WTC11 (cell line): ENCODE results near the genes METRN, CIAO3, TPSD1 and BAIAP3.

- PRO-cap = bidirectional peak, plus-strand start at chr16:715118, minus-strand start at chr16:714947
Observed at GRCh38 chr16:714465-715292, at the start of gene METRN. Gene METRN (plus strand): TSS chr16:715118.

GRCh38 chr16:720291-720753, 624 bp upstream of the ANTKMT start:
- PRO-cap = unidirectional peak, plus-strand start at chr16:720669

GRCh38 chr16:728111-728644, 1.3 kb downstream of the HAGHL start:
- PRO-cap = bidirectional peak, plus-strand start at chr16:728564, minus-strand start at chr16:728369

DNA sequence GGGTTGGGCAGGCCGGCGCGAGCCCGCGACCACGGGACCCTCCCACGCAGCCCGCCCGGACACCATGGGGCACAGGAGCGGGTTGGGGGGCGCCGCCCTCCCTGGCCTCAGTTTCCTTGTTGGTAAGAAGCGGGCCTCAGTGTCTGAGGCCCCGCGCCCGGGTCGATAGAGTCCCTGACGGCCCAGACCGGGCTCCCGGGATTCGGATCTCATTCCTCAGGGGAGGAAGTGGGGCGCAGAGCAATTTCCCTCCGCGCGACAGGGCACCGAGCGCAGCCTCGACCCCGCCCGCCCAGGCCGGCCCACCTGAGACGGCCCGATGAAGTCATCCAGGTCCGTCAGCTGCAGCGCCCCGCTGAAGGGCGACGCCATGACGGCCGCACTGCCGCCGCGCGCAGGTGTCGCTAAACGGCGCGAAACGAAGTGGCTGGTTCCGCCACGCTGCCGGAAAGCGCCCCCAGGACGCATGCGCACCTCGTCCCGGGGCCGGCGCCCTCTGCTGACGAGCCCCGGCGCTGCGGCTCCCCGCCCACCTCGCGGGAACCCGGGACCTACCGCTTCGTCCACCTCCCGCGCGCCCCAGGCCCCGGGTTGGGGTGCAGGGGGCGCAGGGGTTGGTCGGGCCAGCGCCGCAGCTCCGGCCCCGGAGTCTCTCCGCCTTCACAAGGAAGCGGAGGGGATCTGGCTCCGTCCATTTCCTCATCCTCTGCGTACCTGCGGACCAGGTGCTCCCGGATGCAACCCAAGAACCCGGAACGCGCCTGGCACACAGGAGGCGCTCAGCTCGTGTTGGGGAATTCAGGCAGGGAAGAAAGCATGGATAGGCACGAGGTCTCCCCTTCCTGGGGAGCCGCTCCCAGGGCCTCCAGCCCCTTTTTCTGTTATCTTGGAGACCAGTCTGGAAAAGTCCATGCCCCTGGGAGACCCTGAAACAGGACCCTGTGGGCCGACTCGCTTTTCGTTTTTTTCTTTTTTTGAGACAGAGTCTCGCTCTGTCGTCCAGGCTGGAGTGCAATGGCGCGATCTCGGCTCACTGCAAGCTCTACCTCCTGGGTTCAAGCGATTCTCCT, at the start of gene CIAO3:
Gene CIAO3, minus strand, starts transcription at position 384 of the 1,070 bp plus-strand sequence.
- PRO-cap = bidirectional peak, plus-strand start at position 582 of the sequence, minus-strand start at position 321 of the sequence; bidirectional peak, plus-strand start at position 796 of the sequence, minus-strand start at position 791 of the sequence

DNA sequence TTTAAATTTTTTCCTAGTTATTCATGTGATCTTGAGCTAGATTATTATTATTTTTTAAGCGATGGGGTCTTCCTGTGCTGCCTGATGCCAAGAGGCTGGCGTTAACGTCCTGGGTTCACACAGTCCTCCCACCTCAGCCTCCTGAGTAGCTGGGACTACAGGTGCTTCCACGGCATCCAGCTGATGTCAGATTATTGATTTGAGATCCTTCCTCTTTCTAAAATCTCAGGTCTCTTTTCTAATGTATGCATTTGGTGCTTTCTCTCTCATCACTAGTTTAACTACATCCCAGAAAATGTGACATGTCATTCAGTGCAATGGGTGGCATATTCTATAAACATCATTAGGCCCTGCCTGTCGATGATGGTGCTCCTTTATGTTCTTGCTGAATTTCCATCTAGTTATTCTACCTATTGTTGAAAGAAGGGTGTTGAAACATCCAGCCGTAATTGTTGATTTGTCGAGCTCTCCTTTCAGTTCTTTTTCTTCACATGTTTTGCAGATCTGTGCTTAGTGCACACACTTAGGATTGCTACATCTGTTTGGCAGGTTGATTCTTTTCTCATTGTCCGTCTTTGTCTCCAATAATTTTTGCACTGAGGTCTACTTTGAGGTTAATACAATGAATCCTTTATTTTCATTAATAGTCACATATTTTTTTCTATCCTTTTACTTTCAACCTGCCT, 63.2 kb upstream of the GNG13 start:
- PRO-cap = no peak

- PRO-cap = no peak
Observed at GRCh38 chr16:874330-874759, 73.8 kb upstream of the GNG13 start.

GRCh38 chr16:1014532-1015305, 33.1 kb downstream of the SOX8 start:
- PRO-cap = no peak

DNA sequence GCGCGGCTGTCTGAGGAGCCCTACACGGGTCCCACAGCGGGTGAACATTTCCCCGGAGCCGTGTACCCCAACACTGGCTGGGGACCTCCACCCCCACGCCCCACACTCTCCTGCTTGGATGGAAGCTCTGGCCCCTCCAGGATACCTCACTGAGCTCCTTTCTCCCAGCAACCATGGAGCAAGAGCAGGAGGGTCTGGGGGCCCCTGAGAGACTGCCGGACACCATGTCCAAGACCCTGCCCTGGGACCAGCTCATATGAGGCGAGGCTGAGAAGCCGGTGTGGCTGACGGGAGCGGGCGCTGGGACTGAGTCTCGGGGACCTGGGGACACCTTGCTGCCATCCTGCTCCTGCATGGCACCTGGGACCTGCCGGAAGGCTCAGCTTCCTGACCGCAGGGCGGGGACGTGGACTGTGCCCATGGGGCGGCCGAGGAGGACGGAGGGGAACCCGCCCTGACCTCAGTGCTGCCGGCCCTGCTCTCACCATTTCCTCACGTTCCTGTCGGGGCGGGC, 44.2 kb upstream of the SSTR5 start:
- PRO-cap = no peak

DNA sequence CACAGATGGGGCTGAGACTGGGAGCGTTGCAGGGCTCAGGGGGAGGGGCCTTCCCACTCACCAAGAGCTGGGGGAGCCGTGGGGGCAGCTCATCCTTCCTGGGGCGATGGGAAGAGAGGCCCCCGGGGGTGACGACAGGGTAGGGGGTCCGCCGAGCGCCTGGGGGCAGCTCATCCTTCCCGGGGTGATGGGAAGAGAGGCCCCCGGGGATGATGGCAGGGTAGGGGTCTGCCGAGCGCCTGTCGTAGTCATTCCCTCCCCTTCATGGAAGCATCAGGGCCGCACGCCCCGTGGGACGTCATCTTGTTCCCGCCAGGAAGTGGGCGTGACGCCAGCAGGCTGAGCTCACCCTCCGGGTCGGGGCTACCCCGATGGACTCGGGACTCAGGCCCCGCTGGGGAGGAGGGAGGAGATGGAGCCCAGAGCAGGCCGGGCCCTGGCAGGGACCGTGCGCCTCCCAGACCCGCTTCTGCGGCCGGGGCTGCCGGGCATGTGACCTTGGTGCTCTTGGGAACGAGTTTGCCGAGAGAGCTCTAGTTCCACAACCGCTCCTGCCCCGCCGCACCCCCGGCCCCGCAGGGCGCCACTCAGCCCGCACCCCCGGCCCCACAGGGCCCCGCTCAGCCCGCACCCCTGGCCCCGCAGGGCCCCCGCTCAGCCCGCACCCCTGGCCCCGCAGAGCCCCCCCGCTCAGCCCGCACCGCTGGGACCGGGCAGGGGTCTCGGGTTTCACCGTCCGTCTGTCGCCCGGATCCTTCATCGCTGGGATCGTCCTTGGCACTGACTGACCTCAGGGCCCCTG, 5.5 kb downstream of the CACNA1H start:
- PRO-cap = no peak

GRCh38 chr16:1184412-1185064, 31.6 kb downstream of the CACNA1H start:
- PRO-cap = no peak

DNA sequence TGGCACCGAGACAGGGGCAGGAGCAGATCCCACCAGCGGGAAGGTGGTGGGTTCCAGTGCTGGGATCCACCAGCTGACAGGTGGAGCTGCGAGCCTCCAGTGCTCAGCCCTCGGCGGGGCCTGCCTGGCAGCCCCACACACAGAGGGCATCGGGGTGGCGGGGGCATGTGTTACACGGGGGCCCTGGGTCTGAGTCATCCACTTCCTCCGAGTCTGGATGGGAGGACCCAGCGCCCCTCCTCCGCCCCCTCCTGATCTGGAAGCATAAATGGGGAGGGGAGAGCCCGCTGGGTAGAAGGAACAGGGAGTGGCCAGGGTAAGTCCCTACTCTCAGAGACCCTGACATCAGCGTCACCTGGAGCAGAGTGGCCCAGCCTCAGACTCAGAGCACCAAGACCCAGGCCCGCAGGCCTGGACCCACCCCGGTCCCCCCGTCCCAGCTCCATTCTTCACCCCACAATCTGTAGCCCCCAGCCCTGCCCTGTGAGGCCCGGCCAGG, at the start of gene TPSD1:
Gene TPSD1, plus strand, starts transcription at position 294 of the 499 bp plus-strand sequence.
- PRO-cap = no peak

GRCh38 chr16:1289132-1289747, 20.2 kb upstream of the UBE2I start:
- PRO-cap = no peak

DNA sequence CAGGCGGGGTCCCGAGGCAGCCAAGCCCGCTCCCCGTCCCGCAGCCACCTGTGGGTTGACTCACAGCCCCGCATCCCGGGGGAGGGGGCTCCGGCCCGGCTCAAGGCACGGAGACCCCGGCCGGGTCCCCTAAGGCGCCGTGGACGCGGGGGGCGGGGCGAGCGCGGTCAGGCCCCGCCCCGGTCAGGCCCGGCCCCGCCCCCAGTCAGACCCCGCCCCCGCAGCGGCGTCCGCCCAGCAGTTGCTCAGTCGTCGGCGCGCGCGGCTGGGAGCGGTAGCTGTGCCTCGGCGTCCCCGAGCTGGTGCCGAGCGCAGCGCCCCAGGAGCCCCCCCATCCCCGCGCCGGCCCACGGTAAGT, at the start of gene BAIAP3:
Gene BAIAP3, plus strand, starts transcription at position 248 of the 358 bp plus-strand sequence.
- PRO-cap = bidirectional peak, plus-strand start at position 248 of the sequence, minus-strand start at position 57 of the sequence

DNA sequence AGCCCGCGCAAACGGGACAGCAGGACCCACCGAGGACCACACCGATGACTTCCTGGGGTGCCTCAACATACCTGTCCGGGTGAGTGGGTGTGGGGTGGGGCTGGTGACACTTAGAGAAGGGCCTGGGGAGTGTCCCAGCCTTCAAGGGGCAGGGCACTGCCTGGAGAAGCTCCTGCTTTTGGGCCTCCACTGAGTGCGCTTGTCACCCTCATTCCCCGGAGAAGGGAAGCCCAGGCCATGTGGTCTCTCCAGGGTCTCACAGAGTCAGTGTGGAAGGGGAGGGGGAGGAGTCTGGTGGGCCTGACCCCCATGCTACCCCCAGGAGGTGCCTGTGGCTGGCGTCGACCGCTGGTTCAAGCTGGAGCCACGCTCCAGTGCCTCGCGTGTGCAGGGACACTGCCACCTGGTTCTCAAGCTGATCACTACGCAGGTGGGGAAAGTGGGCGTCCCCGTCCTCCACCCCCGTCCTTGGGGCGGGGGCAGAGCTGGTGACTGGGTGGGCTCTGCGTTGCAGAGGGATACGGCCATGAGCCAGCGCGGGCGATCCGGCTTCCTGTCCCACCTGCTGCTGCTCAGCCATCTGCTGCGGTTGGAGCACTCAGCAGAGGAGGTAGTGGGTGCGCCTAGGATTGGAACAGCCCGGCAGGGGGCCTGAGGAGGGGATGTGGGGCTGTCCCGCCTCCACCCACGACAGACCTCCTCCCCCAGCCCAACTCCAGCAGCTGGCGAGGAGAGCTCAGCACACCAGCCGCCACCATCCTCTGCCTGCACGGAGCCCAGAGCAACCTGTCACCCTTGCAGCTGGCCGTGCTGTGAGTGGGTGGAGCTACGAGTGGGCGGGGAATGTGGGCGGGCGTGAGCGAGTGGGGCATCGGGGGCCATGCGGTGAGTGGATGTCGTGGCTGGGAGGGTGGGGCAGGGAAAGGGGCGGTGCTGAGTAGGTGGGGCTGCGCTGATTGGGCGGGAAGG, 9.0 kb downstream of the BAIAP3 start:
- PRO-cap = no peak

DNA sequence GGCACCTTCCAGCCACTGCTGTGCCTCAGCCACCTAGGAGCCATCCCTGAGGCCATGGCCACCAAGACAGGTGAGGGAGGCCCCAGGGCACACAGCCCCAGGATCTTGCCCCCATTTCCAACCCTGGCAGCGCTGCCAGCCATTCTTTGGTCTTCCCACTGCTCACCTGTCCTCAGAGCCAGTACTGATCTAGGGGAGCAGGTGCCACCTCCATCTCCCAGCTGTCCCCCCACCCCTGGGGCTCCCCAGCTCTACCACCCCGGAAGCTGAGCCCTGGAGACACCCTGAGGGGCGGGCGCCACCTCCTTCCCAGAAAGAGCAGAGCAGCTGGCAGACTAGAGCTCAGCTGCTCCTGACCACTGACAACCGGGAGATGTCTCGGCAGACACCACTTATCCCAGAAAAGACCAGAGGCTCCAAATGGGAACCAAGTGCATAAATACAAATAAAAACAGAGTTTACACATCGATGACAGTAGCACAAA, 12.0 kb downstream of the GNPTG start:
- PRO-cap = no peak

GRCh38 chr16:1445801-1446436, 1.6 kb upstream of the CCDC154 start:
- PRO-cap = no peak

GRCh38 chr16:1689015-1689822, 11.1 kb downstream of the JPT2 start:
- PRO-cap = no peak

DNA sequence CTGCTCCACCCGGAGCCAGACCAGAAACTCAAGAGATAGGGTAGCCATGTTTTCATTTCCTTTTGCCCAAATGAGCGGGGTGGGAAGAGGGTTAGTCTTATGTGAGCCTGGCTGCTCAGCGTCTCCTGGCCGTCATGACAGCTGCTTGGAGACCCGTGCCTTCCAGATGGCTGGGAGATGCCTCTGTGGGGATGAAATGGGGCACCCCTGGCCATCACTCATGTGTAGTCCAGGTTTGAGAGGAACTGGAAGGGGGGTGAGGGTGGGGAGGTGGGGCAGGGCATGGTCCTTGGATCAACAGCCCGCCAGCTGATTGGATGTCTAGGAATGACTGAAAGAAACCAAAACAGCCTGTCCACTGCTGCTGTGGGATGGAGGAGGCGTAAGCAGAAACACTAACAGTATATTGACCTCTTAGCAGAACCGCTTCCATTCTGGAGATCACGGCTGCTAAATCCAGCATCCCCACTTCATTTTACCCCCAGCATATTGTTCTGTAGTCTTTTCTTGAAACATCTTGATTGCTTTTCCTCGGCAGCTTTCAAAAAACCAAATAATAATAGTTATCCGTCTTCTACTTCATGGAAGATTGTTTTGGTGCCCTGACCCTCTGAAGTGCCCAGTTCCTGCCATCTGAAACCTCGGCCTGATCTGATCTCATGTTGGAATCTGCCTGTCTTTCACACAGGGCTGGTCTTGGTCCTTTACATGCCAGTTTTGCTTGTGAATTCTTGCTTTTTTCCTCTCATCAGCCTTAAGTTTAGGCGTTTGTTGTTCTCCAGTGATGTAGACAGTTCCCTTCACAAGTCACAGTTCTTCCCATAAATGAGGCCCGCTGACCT, 6.8 kb upstream of the MAPK8IP3 start:
- PRO-cap = no peak

DNA sequence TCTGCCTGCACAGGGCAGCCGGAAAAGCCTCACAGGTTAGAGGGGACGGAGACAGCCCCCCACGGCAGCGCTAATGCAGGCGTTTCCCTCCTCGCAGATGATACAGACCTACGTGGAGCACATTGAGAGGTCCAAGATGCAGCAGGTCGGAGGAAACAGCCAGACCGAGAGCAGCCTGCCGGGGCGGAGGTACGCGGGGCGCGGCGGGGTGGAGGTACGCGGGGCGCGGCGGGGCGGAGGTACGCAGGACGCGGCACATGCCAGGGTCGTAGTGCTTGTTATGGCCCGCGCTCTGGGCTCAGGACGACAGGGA, 23.4 kb downstream of the MAPK8IP3 start:
- PRO-cap = no peak

DNA sequence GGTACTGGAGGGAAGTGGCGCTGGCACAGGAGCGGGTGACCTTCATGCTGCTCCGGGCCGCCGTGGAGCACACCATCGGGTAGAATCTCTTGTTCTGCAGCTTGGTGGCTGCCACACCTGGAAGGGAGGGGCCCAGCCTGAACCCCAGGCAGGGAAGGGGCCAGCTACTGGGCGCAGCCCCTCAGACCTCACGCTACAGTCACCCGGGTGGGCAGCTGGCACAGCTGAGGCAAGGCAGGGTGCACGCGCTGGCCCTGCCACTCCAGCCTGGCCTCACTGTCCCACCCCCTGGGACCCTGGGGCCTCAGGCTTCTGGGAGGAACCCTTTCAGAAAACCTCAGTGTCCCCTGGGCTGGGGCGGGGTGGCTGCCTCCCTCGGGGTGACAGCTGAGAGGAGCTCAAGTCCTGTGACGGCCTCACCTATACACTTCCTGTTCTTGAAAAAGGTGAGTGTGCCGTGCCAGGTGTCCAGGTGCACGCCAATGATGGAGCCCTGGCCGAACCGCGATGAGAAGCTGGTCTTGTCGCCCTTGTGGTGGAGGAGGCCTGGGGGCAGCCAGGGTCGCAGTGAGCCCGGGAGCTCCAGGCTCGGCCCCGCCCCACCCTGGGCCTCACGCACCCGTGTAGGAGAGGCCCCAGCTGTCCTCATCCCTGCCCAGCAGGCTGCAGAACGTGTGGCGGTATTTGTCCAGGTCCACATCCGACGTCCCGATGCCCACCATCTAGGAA, 4.6 kb upstream of the MRPS34 start:
- PRO-cap = no peak